ENCODE results near the genes GABRR2, UBE2J1 and GJA10.

DNA sequence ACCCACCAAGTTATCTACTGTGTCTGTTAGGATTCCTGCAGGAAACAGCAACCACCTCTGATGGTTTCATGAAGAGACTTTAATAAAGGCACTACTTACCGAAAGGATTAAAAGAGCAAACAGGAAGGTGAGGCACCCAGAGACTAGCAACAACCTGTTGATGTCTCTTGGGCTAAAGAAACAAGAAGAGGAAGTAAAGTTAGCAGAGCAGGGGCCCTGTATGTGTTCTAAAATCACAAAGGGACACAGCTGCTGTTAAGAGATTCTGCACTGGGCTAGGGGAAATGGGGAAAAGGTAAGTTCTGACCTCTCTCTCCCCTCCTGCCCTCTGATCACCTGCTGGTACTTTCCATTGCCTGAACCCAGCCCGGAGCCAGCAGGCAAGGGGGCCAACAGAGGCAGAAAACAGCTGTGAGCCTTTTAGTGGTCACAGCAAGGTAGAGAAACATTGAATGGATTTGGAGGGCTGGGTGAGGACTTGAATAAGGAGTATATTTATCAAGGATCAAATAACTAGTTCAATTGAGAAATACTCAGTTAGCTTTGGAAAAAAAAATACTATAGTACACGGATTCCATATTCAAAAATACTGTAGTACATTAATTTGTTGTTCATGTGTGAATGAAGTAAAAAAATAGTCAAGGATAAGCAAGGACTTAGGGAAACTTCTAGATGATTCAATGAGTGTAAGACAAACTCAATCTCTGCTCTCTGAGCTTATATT lies 13.6 kb upstream of the CNR1 start:
- RRBS = no CpG with 5 or more reads among the region's 3 CpGs

- RRBS = no CpG with 5 or more reads among the region's 3 CpGs
Observed at GRCh38 chr6:88614214-88614949, 349.0 kb downstream of the RNGTT start.

GRCh38 chr6:88730481-88730945 lies 232.9 kb downstream of the RNGTT start:
- RRBS = no CpG with 5 or more reads among the region's 6 CpGs

DNA sequence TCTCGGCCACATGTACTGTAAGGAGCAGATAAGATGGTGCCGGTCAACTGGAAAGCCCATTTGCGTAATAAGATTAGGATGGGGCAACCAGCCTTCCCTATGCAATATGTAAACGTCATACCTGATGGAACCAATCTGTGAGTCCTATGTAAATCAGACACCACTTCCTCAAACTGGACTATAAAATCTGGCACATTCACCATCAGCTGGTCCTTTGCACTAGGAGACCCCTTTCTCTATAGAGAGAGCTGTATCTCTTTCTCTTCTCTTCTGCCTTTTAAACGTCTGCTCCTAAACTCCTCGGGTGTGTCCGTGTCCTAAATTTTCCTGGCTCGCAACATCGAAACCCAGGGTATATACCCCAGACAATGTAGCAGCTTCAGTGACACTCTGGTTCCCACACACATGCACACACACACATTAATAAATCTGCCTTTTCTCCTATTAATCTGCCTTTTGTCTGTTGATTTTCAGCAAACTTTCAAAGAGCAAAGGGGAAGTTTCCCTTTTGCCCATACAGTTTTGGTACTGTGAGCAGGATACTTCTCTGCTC lies 46.5 kb upstream of the RNGTT start:
- RRBS = no CpG with 5 or more reads among the region's 9 CpGs

DNA sequence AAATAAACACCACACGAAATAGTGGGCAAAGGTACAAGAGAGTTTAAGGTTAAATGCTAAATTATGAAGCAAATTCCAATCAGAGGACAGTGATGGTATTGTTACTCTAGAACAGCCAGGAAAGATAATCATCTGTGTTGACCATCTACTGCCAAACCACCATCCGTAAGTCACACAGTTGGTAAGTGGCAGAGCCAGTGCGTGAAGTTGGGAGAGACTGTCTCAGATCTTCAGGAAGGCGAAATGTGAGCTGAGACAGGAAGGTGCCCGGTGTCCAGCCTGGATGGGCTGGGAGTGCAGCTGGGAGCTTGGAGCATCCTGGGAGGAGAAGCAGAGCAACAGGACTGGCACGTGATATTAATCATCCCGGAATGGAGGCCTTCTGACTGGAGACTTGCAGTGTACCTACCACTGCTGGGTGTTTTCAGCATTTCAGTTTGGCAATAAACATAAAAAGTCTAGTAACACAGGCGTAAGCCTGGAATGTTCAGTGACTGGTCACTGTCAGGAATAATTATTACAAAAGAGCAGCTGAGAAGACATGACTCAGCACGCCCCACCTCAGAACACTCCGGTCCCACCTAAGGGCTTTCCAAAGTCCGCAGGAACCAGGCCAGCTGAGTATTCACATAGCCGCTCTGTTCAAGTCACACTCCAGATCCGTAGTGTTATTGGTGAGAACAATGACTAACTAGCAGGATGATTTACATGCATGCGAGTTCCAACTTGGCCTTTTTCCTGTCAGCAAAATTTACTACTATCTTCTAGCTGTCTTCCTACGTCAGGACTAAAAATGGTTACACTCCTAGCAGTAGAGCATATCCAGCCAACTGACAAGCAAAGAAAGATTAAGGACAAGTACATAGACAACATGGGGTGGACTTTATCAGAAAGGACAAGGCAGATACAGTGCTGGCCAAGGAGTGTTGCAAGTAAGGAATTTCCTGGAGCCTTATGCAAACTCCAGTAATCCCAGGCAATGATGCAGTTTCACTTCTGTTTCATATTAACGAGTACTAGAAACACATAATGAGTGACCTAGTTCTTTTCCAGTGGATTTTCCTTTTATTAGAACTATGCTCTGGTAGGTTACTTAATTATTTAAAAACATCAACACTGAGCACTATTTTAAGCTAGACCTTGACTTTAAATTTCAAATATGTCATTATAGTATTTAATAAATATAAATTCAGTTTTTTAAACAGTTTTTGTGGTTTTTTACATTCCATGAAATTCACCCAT lies 45.0 kb upstream of the PNRC1 start:
- RRBS = 87% methylated on average over 3 of the region's 16 CpGs

GRCh38 chr6:89065497-89065978 lies 15.0 kb upstream of the PNRC1 start:
- RRBS = no CpG with 5 or more reads among the region's 5 CpGs

DNA sequence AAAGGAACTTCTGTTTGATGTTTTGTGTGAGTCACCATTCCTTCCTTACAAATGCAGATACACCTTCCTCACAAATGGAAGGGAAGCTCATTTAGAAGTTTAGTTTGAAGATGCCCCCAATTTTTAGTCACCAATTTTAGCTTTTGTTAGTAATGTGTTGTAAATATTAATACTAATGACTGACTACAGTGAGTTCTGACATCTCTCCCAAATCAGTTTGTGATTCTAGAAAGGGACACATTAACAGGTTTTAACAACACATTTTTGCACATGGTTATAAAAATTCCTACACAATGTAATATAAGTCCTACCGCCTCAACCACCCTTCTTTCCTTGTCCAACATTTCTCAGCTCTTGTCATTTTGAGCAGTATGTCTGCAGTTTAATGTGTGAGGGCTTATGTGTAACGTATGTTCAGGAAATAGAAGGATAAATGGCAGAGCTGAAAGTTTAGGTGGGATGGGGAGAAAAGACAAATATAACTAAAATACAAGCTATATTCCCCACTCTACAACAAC lies 4.7 kb downstream of the PNRC1 start:
- RRBS = no CpG with 5 or more reads among the region's 2 CpGs

DNA sequence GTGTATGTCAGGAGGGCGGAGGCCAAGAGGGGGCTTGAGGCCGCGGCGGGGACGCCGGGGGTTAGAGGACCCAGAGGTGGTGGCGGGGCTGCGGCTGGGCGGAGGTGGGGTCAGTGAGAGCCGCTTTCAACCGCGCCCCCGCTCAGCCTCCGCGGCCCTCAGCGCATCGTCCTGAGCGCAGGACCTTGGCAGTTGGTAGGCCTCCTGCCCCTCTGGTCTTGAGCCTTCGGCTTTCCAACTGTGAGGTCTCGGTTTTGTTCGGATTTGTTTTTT lies 291 bp upstream of the SRSF12 start:
- RRBS = no CpG with 5 or more reads among the region's 21 CpGs

DNA sequence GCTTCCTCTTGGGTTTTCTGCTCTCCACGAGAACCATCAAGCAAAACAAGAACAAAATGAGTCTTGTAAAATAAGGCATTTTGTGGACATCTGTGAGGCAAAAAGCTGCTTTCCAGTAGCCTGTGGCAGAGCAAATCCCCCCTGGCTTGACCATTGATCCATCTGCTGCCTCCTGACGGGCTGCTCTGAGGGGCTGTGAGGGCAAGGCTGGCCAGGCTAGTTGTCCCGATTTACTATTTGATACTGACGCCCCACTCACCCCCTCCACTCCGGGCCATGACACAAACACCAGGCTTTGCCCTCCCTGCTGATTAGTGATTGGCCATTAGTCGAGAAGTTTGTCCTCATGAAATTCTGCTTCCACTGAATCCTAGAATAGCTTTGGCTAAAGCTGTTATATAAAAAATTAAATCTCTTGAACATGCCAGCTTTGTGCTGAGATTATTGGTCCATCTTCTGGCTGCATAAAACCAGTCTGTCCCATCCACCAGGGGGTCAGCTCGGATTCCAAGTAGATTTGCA lies at the start of gene GABRR2:
Gene GABRR2, minus strand, starts transcription at position 213 of the 522 bp plus-strand sequence.
- RRBS = no CpG with 5 or more reads among the region's 7 CpGs

DNA sequence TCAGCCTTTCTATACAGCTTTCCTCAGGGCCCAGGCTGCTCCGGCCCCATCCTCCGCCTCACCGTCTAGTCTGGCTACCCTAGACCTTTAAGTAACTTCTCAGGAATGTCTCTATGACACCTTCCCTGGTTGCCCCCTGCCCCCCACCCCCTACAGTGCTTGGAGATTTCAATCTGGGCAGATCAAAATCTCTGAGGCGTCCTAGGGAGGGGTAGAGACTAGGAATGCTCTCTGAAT lies 6.1 kb downstream of the UBE2J1 start:
- RRBS = no CpG with 5 or more reads among the region's 4 CpGs

DNA sequence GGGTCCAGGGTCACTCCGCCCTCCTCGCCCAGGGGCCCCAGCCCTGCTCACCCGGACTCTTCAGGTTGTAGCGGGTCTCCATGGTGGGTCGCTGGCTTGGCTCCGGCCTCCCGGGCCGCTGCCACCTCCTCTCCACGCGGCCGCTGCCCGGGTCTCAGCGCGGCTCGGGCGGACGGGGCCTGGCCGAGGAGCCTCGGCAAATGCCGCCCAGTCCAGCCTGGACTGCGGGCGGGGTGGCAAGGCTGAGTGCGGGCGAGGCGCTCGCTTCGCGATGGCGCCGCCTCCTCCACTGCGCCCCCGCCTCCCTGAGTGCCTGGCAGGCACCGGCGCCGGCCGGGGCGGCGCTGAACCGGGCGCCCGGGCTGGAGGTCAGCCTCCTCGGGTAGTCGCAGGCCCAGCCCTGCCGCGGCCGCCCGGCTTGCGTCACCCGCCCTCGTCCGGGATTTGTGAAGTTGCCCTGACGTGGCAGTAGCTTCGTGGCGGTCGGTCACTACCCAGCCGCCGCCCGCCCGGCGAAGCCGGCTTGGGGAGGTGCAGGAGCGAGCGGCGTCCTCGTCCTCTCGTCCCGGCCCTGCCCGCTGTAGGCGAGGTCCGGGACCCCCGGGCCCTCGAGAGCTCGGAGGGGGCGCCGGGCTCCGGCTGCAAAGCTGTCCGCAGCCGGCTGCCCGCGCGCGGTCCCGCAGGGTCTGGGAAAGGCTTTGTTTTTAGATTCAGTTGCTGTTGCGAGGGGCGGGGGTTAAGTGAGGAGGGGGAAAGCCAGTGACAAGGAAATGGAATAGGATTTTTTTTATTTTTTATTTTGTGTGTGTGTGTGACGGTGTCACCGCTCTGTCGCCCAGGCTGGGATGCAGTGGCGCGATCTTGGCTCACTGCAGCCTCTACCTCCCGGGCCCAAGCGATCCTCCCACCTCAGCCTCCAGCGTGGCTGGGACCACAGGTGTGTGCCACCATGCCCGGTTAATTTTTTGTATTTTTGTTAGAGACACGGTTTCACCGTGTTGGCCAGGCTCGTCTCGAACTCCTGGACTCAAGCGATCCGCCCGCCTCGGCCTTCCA lies at the start of gene UBE2J1:
Gene UBE2J1, minus strand, starts transcription at position 235 of the 1,056 bp plus-strand sequence.
- RRBS = 2% methylated on average over 34 of the region's 102 CpGs

DNA sequence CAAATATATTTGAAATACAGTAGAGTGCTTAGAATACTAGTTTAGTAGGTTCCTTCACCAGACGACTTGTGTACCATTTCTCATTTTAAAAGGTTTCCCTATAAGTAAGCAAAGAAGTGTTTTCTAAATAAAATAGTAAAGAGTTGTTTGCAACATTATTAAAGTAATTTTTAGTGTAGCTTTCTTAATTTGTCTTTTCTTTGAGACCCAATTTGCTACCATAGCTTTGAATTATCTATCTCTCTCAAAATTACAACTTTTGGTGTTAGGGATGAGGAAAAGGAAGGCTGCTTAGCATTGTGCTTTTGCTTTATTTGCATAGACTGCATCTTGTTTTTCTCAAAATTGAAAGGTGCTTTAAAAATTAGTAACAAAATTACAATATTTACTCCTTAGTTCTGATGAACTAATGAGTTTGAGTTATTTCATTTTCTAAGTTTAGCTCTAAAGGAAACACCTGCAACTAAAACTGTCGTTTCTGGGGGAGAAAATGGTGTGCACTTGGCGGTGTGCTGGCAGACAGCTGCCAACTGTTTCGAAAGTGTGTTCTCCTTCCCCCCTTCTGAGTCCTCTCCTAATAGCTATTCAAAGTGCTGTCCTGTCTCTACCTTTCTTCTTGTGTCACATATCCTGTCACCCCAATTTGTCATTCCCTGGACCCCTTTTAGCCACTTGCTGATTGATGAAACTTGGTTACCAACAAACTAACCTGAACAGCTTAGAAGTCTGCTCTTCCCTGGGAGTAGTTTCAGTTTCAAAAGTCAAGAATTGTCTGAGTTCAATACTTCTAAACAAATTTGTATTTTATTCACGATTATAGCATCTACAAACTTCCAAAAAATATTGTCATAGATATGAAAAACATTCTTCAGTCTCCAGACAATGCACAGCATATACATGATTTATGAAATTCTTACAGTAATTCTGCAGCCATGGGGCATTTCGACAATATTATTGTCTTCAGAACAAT lies 4.8 kb upstream of the UBE2J1 start:
- RRBS = no CpG with 5 or more reads among the region's 6 CpGs

DNA sequence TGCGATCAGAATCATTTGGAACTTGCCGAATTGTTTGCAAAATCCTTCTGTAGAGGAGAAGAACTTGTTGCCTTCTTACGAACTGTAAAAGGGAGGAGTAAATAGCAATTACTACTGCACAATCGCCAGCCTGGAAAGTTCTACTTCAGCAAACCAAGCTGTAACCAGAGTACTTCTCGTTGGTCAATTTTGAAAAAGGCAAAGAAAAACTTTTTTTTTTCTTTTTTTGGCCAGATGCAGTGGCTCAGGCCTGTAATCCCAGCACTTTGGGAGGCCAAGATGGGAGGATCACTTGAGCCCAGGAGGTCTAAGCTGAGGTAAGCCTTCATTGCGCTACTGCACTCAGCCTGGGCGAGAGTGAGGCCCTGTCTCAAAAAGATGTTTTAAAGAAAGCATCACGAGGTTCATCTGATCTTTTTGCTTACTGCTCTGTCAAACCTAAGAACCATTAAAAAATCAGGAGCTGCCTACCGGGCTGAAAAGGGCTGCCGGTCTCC lies 698 bp downstream of the LYRM2 start:
- RRBS = no CpG with 5 or more reads among the region's 10 CpGs

DNA sequence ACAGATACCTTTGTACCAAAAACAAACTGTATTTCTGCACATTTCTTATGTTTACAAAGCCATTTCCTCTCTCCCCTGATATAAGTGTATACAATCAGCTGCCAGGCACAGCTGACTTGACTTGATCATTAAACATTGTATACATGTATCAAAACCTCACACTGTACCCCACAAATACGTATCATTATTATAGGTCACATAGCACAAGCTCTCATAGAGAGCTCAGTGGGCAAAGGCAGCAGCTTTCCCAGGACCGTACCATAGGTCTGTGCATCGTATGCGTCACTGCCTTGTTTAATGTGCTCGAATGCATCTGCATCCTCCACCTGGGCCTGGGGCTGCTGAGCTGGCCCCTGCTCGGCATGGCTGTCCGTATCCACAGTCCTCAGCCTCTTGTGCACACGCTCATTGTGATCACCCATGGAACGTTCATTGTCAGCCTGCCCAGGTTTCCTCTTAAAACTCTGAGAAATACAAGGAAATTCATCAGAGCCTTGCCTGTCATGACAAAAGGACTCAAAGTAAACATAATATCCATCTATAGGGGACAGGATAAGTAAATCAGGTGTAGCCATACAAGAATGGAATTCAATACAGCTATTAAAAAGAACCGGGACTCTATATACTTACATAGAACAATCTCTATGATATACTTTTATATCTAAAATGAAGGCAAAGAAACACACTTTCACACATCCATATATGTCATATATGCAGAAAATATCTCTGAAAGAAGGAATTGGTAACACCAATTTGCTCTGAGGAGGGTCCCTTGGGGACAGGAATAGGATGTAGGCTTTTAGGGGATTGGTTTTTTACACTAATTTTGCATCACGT lies 17.2 kb upstream of the LYRM2 start:
- RRBS = no CpG with 5 or more reads among the region's 11 CpGs

DNA sequence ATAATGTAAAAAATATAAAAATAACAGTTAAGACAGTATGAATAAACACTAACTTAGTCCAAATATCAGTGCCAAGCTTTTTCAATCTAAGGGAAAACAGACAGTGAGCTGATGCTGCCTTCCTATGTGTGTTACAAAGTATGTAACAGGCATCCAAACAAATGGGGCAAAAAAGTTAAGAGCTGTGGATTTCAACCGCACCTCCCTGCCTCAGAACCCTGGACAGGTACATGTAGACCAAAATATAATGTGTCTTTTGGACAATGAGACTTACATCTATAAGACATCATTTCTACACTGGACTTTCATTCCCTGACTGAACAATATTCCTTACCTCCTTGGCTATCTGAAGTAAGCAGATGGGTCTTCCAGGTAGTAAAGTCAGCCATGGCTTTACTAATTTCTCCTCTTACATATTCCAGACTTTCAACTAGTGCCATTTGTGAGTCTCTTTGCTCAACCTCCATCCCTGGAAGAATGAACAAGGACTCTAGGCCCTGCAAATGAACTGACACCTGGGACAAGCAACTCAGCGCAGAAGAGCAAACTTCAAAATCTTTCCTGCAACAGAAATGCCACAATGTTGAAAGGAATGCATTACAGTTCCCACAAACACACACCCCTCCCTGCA lies 34.5 kb upstream of the LYRM2 start:
- RRBS = no CpG with 5 or more reads among the region's 2 CpGs

- RRBS = no CpG with 5 or more reads among the region's 8 CpGs
Observed at GRCh38 chr6:89807676-89808563, 11.7 kb downstream of the MDN1 start.

GRCh38 chr6:89894053-89894576 lies at the start of gene GJA10:
Gene GJA10, plus strand, starts transcription at chr6:89894469.
- RRBS = no CpG with 5 or more reads among the region's 3 CpGs

DNA sequence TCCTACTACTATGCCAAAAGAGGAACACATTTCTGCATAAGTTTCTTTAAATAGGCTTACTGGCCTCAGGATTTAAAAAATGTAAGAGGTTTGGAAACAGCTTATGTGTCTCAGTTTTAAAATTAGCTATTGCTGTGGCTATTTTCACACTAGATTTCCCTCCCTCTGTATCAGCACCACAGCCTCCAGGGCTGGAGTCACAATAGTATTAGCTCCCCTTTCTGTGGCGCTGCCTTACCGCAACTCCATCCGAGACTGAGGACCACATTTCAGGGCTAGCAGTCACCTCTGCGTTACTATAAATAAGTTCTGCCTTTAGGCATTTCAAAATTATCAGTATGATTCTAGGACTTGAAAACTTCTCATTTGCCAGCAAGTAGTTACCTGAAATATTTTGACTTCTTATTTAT lies 105.7 kb downstream of the GJA10 start:
- RRBS = no CpG with 5 or more reads among the region's 4 CpGs

GRCh38 chr6:90078212-90079533 lies 184.4 kb downstream of the GJA10 start:
- RRBS = no CpG with 5 or more reads among the region's 13 CpGs

Data from GM19239 (cell line).